M059J (cell line): ENCODE data around the gene TMEM52B.

DNA sequence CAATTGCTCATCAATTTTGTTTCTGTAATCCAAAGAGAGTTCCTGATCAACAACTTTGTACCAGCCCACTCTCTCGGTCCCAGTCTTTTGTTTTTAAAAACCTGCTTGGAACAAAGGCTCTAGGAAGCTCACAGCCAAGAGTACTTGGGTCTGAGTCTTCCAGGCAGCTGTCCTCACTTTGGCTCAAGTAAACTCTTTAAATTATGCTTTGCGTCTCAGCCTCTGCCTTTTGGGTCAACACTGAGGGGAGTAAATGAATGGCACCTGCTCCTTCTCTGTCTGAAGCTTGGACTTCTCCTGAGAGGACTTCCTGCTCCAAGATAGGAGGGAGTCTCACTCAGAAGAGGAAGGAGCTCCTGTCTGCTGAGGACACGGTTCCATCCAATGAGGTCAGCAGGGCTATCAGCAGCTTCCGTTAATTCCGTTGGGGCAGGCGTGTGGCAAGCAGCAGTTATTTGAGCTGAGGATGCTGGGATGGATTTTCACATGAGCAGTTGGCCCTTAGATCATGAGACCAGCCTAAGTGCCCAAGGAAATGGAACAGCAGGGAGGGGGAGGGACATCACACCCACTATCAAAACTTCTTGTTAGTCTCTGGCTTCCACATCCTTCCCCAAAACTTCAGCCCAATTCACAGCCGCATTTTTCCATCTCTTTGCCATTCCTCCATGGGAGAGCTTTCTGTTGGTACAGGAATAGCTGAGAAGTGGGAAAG lies 158.9 kb upstream of the PZP start:
- RAMPAGE, long total RNA: no peak

- RAMPAGE, long total RNA: no peak
Measured at GRCh38 chr12:9448608-9449071, 159.1 kb downstream of the KLRB1 start.

- RAMPAGE, long total RNA: no peak
Measured at GRCh38 chr12:9708162-9708468, 38.6 kb downstream of the CLEC2D start.

DNA sequence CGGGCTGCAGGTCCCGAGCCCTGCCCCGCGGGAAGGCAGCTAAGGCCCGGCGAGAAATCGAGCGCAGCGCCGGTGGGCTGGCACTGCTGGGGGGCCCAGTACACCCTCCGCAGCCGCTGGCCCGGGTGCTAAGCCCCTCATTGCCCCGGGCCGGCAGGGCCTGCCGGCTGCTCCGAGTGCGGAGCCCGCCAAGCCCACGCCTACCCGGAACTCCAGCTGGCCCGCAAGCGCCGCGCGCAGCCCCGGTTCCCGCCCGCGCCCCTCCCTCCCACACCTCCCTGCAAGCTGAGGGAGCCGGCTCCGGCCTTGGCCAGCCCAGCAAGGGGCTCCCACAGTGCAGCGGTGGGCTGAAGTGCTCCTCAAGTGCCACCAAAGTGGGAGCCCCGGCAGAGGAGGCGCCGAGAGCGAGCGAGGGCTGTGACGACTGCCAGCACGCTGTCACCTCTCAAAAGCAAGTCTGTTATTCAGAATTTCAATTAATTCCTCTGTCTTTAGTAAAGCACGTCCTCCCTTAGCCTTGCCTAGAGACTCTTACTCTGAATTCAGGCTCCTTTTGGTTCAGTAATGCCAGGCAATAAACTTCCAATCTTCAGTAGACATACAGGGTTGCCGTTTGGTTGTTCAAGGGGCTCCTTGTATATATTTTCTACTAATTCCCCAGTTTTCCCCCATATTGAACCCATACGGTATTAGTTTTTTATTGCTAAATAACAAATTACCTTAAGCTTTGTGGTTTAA lies 20.8 kb downstream of the CD69 start:
- RAMPAGE, long total RNA: no peak

DNA sequence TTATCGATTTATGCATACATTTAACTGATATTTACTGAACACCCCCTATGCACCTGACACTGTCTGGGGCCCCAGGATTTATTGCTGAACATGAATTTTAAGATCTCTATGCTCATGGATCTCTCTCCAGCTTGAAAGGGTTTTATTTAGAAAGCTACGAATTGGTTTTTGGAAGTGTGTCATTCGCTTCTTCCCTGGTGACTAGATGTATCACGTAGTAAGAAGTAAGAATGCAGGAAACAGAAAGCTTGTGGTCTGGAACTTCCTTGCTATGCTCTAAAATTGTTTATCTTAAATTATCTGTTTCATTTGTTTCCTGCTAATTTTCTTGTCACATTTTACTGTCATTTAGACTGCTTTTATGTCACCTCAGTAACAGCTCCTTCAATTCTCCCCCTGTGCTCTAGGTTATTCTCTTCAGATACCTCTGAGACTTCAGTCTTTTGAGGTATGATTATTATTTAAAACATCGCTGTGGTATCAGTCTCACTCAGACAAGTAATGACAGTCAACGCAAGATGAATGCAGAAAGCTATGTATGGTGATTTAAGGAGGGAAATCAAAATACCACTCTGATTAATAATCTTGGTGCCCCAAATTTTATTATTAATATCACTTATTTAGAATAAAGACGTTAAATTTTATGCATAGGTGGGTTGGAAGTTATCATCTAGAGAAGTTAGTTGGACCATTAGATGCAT lies 726 bp upstream of the CD69 start:
- RAMPAGE, long total RNA: no peak

DNA sequence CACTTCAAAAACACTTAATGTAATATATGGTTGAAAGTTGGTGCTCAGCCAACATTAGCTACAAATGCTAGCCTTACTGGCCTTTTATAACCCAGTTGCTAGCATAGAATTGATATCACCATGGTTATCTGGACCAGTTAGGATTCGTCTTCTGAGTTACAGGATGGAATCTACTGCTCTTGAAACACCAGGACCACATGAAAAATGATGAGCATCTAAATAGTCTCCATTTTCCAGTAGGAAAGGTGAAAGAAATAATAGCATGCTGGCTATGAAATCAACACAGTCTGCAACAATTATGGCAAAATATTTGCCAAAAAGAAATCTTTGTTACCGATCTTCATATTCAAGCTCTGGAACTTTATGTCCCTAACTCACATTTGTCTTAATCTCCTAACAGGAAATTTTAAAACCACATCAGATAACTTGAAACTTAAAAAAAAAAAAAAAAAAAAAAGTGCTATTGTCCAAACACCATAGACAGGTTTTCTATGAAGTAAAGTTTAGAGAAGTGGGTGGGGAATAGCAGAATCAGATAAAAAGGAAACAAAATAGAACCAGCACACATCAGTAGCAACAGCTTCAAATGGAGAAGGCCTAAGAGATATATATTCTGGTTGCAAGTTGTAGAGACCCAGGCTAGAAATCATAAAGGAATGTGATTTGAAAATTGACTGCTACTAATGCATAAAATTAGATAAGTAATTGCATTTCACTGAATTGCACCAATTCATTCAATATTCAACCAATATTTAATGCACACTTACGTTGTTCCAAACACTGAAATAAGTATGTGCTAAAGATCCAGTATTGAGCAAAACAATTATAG lies 12.8 kb upstream of the CD69 start:
- RAMPAGE, long total RNA: no peak

GRCh38 chr12:10154123-10154586 lies 17.8 kb downstream of the OLR1 start:
- RAMPAGE, long total RNA: no peak

DNA sequence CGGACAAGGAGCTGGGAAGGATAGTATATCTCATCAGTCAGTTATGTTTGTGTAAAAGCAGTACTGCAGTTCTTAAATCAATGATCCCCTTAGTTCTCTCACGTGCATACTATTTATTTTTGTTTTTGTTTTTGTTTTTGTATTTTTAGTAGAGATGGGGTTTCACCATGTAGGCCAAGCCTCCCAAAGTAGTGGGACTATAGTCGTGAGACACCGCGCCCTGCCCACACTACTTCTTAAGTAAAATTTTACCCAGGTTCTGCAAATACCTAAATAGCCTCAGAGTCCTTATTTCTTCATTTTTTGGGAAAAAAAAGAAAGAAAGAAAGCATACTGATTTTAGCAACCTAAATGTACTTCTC lies 11.0 kb downstream of the OLR1 start:
- RAMPAGE, long total RNA: no peak

DNA sequence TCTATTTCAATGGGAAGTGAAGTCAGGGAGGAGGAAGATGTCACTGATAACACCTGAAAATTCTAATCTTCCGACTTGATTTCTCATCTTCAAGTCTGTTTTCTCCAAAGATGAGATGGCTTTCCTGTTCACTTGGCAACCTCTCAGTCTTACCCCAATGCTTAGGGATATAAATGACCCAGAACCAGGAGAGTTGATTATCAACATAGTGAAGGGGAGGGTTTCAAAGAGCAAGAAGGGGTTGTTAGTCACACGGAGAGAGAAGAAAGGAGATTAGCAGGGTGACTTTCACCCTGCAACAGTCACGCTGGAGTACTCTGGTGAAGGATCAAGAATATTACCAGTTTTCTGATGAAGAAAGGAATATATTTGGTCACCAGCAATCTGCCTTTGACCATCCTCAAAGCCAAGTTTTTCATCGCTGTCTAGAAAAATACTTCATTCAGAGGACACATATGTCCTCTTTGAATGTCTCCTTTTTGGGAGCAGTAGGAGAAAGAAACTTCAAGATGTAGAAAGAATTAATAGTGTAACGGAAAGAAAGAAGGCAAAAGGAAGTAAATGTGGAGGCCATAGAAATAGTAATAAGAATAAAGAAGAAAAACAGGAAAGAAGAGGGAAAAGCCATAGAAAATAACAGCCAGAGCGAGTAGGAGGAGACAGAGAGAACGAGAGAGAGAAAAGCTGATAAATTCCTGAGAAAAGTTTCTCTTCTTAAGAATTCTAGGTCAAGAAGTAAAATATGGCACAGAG lies at the start of gene TMEM52B:
TMEM52B (plus strand) TSS at position 271 of the 753 bp plus-strand sequence.
- RAMPAGE, long total RNA: no peak

DNA sequence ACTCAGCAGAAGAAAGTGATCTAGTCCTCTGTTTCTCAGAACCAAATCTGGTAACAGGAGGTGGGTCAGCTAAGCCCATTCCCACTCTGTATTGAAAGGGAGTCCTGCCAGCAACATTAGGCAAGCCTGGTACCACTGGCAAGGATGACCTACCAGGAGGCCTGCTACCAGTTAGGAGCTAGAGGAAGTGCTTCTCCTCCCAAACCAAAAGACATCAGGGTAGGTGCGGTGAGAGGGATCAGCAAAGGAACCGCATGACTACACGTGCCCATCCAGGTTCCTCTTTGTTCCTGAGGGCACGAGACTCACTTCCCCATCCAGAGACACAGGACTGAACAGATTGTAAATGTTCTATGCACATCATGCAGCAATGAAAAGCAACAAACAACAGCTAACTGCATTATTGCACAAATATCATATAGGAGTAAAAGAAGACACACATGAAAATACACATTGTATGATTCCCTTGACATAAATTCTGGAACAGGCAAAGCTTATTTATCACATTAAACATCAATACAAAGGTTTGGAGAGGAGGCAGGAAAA lies 2.8 kb downstream of the KLRC4 start:
- RAMPAGE, long total RNA: no peak

DNA sequence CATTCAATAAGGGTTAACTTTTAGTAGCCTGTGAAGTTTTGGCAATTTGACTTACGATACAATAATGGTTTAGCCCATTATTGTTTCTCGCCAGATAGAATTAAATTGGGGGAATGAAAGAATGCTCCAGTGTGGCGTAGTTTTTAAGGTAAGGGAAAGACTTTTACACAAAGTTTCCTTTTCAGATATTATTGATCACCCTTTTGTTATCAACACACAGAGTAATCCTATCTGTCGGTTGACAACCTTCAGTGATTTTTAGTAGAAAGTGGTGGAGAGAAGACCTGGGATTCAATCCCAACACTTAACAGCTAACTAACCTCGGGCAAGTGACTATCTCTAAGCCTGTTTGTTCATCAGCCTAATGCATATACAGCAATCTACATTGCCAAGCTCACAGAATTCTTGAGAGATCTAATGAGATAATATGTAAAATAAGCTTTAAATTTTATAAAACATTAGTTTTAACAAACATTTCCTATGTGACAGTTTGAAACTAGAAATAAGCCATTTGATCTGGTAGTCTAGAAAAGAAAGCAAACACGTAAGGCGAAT lies 845 bp upstream of the MAGOHB start:
- RAMPAGE, long total RNA: no peak

DNA sequence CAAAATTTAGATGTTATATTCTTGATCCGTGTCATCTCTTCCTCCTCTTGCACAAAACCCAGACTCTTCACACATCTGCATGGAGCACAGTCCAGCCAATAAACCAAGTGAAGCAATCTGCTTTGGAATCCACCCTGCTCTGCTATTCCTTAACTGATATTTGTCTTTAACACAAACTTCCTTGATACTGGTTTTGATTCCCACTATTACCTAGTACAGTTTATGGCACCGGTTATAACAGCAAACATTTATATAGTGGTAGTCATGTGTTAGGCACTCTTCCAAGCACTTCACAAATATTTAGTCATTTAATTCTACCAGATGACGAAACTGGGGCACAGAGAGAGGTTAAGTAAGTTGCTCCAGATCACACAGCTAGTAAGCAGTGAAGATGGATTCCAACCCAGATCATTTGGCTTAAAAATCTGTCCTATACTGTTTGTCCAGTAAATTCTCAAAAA lies 12.5 kb downstream of the STYK1 start:
- RAMPAGE, long total RNA: no peak

- RAMPAGE, long total RNA: no peak
Measured at GRCh38 chr12:10722265-10722972, 704 bp downstream of the YBX3 start.

- RAMPAGE, long total RNA: no peak
Measured at GRCh38 chr12:11609173-11609744, 40.2 kb upstream of the ETV6 start.

DNA sequence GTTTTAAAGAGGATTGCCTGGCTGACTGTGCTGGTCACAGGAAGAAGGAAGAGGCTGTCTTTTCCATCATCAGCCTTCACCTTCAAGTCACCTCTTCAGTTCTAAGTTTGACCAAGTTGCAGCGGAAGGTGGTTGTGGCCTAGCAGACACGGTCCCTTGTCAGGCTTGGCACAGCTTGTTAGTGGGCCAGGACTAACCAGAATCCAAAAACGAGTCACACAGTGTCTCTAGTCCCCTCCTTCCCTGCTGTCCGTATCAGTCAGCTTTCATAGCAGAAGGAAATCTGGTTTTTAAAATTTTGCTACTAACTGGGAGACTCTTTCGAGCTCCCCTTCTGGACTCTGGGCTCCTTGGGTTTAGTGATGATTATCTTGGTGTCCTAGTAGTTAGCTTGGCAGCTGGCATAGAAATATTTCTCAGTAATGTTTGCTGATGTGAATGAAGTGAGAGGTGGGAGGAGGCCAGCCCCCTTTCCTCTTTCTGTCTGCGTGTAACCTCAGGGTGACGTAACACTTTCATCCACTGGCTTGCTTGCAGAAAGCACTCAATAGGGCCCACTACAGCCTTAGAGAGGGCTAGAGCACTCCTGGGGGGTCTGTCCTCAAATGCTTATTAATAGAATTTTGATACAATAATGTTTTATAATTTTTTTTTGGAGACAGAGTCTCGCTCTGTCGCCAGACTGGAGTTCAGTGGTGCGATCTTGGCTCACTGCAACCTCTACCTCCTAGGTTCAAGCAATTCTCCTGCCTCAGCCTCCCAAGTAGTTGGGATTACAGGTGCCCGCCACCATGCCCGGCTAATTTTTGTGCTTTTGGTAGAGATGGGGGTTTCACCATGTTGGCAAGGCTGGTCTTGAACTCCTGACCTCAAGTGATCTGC lies 3.9 kb downstream of the ETV6 start:
- RAMPAGE, long total RNA: no peak

DNA sequence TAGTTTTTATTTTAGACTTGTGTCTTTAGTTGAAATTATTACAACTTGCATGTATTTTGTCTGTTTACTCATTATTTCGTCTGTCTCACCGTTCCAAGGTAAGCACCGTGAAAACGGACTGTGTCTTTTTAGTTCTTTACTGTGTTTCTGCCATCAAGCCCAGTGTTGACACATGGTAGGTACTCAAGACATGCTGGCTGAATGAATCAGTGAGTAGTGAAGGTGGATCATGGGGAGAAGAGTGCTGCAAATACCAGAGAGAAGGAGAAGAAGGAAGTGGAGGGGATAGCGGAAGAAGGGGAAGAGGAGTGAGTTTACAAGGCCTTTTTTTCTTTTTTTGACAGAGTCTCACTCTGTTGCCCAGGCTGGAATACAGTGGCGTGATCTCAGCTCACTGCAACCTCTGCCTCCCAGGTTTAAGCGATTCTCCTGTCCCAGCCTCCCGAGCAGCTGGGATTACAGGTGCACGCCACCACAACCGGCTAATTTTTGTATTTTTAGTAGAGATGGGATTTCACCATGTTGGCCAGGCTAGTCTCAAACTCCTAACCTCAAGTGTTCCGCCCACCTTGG lies 54.6 kb downstream of the ETV6 start:
- RAMPAGE, long total RNA: no peak

DNA sequence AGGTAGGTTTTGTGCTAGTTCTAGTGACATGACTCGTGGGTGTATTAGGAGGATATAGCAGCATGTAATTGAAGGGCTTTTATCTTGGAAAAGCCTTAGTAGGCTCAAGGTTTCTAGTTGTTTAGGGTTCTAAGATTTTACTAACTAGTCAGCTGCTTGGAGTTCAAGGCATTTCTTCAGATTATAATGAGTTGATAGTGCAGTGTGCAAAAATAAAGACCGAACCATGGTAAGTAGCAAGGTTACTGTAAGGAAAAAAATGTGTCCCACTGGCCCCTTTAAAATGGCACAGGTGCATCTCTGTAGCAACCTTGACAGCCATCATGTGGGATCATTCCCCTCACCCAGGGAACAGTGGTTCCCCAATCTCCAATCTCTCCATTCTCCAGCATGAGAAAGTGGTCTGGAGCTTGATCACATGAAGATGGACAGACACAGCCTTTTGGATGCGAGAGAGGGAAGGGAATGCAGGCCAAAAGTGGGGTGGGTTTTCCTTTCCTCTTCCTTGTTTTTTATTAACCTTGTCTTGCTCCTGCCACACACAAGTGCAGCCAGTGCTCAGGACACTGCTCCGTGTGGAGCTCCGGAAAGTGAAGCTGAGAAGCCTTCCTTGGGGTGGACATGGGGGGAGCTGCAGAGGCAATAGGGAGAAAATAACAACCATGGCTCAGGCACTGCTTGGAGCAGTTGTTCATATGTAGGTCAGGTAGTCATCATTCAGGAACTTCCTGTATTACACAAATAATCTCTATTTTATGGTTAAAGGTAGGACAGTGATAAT lies 91.7 kb downstream of the ETV6 start:
- RAMPAGE, long total RNA: no peak

- RAMPAGE, long total RNA: no peak
Measured at GRCh38 chr12:11770136-11770713, 120.8 kb downstream of the ETV6 start.

GRCh38 chr12:11780888-11781174 lies 131.4 kb downstream of the ETV6 start:
- RAMPAGE, long total RNA: no peak

DNA sequence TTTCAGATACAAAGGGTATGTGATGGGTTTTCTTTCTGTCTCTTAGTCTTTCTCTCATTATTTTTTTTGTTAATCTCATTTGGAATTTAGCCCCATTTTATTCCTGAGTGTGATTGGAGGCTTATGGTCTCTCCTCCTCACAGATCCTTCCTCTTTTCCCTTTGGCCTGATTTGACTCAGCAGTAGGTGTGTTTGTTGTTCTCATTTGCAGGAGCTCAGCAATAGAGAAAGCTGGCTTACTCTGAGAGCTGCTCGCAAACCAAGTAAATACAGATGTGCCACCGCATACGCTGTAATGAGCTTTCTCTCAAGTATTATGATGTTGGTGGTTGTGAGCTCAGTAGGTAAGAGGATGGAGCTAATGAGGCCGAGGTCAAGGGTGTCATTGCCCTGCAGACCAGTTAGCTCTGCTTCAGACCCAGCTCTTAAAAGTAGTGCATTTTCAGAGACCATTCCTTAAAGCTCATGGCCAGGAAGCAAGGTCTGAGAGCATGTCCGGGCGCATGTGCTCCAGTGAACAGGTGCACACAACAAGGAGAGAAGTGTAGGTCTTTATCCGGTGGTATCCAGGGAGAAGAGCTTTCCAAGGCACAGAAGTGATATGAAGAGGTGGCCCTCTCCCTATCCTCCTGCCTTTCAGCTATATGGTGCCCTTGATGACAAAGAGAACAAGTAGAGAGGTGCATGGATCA lies 206.6 kb downstream of the ETV6 start:
- RAMPAGE, long total RNA: no peak